ENCODE data around the gene ASCL4.

DNA sequence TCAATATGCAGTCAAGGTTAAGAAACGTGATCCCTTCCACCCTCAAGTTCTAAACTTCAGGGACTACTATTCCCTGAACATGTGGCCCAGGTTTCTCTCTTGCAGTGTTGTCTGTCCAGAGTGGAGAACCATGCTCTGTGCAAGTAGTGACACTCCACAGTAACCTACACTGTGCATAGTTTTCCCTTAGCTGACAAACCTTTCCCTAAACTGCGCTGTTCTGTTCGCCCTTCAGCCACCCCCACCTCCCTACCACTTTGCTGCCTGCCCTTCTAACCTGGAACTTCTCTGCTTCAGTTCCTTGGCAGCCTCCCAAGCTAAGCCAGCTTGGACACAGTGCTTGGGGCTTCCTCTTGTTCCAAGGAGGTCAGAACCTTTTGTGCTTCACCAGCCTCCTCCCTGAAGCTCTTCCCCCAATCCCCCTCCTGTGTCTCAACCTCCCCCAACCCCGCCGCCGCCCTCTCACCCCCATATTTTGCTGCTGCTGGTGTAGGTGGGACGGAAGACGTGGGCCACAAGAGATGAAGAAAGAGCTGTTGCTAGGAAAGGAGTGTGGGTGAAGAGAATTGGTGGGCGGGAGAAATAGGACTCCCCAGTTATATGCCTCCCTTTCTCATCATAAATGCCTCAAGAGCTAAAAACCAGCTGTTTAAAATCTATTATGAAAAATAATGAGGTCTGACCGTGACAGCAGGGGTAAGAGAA, 8.1 kb upstream of the RIC8B start:
- PRO-cap = no peak

- PRO-cap = no peak
Observed at GRCh38 chr12:106962549-106963773, 7.3 kb downstream of the TMEM263 start.

GRCh38 chr12:106971739-106972131, 15.2 kb downstream of the MTERF2 start:
- PRO-cap = no peak

DNA sequence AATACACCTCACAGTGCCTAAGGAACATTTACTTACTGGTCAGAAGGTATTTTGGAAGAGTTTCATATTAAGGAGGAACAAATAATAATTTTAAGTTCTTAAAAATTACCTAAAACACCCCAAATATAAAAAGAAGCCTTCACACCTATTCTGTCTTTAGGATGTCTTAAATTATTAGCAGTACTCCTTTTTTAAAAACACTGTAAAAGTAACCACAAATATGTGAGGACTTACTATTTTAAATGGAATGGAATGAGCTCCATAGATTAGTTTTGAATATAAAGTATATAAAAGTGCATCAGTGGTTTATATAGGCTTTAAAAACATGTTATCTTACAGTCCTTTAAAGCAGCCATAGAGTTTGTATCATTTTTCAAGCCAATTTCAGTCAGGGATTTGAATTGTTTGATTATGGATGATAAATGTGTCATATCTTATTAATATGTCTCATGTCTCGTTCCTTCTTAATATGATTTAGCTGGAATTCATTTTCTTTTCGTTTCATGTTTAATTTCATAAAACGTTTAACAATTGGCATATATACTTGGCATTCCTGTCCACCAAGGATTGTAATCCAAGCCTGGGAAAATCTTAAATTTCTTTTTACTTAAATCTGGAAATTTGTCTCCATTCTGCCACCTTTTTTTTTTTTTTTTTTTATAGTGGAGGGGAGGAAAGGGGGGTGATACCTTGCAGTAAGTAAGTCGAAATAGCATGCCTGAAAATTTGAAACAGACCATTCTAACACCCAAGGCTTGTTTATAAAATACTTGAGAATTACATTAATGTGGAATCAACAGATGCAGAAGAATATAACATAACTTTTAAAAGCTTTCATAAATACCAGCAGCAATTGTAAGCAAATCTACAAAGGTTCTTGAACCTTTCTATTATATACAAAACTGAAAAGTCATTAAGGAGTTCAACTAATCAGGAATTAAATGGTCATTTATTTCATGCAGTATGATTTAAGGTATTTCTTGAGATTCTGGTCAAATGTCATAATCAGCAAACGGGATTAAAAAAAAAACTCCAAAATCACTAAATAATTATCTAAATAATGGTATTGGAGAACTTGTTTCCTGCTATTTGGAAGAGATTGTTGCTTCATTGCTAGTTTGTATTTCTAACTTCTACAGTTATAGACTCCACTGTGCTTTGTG, 14.3 kb downstream of the MTERF2 start:
- PRO-cap = no peak

DNA sequence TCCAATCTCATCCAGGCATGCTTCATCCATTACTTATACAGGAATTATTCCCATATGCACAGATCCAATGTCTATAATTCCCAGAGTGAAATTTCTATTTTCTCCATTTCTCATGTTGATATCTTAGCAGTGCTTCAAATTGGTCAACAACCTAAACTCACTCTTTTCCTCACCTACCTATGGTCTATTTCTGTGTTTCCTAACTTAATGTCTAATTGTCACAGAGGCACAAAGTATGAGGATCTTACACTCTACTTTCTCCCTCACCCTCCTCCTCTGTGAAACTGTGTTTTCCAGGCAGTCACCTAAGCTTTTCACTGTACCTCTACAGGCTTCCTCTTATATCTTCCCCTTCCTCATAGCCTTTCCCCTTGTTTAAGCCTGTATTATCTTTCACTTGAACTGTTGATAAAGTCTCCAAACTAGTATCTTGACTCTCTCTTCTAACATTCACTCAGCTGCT, 14.8 kb downstream of the CRY1 start:
- PRO-cap = no peak

DNA sequence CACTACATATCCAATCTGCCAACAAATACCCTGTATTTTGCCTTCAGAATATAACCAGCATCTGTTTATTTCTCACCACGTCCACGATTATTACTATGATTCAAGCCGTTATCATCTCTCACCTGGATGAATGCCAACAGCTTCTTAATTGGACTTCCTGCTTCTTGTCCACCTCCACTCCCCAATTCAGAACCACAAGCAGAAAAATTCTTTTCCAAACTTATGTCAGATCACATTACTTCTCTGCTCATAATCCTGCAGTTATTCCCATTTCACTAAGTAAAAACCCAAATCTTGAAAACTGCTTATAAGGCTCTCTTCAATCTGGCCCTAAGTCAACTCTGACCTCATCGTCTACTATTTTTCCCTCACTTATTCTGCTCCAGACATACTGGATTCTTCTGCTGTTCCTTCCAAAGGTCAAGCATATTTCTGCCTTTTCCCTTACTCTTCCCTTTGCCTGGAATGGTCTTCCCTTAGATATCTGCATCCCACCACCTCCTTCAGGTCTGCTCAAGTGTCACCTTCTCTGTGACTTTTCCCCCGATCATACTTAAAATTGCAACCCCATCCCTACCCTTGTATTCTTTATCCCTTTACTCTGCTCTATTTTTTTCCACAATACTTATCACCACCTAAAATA, 1.9 kb downstream of the CRY1 start:
- PRO-cap = no peak

DNA sequence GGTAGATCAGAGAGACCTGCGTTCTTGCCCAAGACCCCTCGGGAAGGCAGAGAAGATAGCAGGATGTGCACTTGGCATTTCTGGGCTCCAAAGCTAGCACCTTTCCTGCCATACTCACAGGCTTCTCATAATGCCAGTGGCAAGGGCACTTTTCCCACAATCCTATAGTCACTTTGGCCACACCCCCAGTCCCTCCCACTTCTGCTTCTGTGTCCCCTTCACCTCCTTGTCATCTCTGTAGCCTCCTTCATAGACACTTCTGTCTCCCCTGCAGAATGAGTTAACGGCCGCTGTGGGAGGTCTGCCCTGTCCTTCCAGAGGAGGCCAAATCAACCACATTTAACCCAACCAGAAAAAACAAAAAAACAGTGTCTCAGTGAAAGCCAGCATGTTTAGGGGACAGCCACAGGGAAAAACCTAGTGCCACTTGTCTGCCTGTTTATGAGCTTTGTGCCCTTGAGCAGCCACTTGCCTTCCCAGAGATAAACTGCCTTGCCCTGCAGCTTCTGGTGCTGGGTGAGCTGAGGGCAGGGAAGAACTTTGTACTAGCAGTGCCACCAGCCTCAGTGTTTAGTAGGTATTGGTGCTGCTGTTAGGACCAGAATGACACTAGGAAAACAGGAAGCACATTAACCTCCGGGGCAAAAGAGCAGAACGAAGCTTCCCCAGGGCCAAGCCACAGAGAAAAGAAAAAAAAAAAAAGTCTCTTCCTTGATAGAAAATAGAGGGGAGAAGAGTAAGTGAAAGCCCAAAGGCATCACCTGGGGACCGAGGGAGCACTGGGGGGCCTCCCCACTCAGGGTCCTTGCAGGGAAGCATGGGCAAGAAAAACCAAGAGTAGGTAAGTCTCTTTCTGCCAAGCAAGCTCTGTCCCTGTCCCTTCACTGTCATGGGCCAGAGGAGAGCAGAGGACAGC, 174.4 kb downstream of the ABTB3 start:
- PRO-cap = no peak

DNA sequence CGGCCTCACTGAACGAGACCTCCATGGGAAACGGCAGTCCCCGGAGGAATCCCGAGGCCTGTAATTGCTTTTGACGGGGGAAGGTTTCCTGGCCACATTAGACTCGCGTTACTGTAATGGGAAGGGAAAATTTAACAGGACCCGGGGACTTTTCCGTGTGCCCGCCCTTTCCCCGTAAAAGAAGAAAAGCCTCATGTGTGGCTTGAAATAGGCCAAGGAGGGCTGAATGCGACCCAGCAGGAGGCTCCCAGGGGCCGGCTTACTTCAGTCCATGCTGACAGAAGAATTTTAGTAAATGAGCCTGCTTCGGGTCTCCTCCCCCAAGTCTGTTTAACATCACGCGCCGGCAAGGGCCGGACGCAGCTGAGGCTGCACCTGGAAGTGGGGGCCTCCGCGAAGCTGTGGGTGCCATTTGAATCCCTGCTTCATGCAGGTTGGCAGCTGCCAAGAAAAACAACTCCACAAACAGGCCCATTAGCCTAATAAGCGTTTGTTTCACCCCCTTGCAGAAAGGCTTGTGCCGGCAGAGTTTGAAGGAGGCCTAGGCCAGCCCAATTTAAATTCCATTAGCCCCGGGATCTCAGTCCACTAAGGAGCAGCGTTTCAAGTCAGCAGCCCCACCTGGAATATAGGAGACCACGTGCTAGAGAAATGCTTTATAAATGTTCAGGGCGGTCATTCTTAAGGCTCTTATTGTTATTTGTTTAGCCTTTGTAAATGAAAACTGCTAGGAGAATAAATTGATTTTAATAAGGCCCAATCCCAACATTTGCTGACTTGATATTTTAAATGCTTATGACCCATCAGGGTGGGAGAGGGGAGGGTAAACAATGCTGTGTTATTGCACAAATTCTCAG, 39.6 kb upstream of the PWP1 start:
- PRO-cap = no peak

- PRO-cap = no peak
Observed at GRCh38 chr12:107660728-107661289, 24.8 kb upstream of the PWP1 start.

DNA sequence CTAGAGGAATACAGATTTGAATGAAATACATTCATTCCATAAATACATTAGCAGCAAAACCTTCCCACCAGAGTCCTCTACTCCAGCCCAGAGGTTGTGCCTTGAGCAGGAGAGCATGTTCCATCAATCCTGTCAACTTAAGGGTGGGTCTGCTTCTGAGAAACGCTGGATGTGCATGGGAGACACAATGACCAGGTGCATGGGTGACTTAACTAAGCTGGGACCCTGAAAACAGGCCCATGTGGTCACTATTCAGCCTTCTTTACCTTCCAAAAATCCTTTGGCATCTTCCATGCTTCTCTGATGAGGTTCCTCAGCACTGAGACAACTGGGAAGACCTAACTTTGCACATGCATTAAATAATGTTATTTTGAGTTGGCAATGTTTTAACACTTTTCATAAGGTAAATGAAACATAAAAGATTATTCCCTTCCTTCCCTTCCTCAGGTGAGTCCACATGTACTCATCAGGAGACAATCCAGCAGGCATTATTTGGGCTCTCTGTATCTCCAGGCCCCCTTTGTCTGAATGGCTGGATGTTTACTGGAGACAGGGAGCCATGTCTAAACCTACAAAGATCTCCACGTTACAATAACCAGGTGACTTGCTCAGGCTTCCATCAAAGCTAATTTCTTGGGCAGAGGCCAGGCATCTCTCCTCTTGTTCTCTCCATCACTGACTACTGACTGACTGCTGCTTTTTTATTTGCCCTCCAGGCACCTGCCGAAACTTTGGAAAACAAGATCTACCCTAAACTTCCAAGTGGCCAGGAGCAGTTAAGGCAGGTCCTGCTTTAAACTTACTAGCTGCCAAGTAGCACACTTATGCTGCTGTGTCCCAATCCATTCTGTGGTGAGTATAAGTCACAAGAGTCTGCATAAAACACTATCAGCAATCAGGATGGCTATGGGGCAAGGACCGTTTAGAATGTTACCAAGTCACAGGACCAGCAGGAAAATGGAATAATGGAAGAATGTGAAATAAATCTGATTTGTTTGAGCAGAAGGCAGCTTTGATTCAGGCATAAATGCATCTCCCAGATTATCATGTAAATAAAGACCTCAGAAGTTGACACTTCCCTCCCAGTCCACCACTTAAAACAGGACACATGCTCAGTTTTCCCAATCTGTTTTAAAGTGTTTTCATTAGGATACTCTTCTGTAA, 27.7 kb downstream of the PRDM4 start:
- PRO-cap = no peak

DNA sequence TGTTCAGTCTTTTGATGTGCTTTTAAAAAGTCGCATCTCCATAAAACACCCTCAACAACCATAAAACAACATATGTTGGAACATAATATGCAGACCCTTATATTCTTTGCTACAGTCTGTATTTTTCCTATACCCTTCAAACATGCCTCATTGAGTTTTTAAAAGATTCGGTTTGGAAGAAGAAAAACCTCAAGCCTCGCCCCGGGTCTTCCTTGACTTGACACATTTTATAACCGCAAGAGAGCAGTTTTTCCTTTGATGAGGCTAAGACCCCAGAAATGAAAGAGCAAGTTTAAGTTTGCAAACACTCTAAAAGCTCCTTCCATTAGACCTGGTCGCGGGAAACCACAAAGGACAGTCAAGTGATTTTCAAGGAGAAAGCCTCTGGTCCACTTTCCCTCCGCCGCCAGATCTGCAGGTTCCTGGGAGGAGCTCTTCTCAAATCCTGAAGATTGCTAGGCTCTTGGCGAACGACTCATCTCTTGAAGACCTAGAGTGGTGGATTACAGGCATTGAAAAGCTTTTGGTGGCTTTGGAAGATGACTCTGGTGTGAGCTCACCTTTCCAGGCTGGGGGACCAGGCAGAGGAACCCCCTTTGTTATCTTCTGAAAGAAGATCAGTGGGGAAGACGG, at the start of gene ASCL4:
Gene ASCL4 (plus strand): TSS at position 391 of the 633 bp plus-strand sequence.
- PRO-cap = no peak

DNA sequence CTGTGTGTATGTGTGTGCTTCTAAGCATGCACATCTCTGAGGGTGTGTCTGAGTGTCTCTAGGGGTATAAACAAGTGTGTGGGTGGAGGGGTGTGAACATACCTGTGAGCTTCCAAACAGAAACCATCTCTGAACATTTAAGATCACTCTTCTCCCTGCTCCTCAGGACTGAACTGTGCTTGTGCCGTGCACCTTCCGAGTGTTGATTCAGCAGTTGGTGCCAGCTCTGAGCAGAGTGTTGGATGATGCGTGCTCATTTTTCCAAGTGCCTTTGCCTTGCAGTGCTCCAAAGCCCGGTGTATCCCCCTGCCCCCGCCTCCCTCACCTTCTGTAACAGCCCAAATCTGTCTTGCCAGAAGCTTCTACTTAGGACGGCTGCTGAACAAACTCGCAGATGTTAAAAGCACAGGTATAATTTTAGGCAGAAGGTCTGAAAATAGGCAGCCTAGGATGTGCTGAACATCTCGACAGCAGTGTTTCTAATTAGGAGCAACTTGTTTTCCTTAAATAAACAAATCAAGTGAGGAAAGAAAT, 4.4 kb downstream of the WSCD2 start:
- PRO-cap = no peak

DNA sequence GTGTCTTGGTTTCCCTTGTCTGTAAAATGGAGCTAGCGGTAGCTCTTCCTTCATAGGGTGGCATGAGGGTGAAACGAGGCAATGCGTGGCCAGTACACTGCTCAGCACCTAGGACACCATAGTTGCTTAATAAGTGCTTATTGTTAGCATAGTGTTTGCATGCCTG, 742 bp downstream of the FICD start:
- PRO-cap = no peak

DNA sequence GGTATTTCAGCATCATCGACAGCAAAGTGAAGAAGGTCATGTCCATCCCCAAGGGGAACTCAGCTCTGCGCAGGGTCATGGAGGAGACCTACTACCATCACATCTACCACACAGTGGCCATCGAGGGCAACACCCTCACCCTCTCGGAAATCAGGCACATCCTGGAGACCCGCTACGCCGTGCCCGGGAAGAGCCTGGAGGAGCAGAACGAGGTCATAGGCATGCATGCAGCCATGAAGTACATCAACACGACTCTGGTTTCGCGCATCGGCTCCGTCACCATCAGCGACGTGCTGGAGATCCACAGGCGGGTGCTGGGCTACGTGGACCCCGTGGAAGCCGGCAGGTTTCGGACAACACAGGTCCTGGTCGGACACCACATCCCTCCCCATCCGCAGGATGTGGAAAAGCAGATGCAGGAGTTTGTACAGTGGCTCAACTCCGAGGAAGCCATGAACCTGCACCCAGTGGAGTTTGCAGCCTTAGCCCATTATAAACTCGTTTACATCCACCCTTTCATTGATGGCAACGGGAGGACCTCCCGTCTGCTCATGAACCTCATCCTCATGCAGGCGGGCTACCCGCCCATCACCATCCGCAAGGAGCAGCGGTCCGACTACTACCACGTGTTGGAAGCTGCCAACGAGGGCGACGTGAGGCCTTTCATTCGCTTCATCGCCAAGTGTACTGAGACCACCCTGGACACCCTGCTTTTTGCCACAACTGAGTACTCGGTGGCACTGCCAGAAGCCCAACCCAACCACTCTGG, 3.8 kb downstream of the FICD start:
- PRO-cap = no peak

GRCh38 chr12:108562783-108562958, 275 bp downstream of the ISCU start:
- PRO-cap = no peak

DNA sequence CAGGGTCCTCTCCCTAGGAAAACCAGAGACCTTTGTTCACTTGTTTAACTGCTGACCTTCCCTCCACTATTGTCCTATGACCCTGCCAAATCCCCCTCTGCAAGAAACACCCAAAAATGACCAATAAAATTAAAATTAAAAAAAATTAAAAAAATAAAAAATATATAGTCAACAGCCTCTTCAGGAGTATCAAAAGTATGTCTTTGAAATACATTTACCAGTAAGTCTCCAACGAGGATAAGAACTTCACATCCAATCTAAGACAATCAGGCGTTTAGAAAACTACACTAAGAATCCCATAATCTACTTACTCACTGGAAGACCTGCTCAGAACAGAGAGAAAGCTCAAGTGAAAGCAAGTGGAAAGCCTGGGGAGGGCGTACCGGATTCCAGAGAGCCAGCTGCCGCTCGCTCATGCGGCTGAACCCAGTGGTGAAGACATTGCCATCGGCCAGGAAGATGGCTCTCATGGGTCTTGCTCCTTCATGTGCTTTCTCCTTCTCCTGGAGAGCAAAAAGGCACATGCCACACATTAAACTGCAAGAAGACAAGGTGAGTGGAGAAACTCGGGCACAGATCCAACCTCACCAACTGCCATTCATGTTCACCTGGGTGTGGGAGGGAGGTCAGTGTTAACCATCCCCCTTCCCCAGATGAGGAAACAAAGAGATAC, 23.4 kb upstream of the SELPLG start:
- PRO-cap = no peak

- PRO-cap = bidirectional peak, plus-strand start at chr12:108691787, minus-strand start at chr12:108691629; unidirectional peak, plus-strand start at chr12:108691968
Observed at GRCh38 chr12:108691463-108692417, 39.6 kb downstream of the CORO1C start.

DNA sequence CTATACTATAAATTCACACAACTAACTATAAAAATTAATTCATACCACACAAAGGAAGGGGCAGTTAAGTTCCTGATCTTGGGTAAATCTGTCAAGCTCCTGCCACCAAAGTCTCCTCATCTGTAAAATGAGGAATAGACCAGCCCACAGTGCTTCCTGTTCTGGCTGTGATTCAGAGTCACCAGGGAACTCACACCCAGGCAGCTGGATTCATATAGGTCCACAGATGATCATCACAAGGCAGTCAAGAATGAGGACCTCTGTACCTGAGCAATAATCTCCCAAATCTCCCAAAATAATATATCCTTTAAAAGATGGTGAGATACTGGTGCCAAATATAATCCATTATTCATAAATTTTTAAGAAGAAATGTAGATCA, 7.0 kb downstream of the CORO1C start:
- PRO-cap = no peak

DNA sequence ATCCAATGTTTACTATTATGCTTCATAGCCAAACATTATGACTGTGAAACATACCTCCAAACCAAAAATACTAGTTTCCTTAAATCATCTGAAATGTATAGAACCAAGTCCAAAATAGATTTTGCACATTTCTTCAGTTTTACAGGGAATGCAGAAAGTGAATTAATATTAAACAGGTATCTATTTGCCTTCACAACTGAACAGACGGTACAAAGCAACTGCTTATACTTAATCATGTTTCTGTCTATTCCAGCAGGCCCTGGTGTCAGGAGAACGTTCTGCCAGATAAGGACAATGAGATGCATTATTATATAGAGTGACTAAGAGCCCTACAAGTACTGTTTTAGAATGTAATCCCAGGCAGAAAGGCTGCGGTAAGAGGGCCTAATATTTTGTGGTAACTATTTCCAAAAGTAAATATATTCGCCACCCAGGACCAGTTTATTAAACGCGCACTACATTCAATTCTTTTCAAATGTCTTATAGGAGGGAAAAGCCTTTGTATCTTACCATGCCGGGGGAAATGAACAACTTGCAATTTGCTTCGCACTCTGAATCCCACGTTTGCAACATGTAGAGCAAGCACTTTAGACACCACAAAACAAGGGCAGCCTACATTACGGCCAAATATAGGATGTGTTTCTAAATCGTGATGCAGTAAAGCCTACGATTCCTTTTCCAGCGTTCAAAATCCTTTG, 1.5 kb downstream of the CORO1C start:
- PRO-cap = unidirectional peak, plus-strand start at position 307 of the sequence; unidirectional peak, plus-strand start at position 363 of the sequence

GRCh38 chr12:108772197-108772480, 40.8 kb upstream of the CORO1C start:
- PRO-cap = no peak